ENCODE measurements around the genes EFCAB11 and PSMC1.

DNA sequence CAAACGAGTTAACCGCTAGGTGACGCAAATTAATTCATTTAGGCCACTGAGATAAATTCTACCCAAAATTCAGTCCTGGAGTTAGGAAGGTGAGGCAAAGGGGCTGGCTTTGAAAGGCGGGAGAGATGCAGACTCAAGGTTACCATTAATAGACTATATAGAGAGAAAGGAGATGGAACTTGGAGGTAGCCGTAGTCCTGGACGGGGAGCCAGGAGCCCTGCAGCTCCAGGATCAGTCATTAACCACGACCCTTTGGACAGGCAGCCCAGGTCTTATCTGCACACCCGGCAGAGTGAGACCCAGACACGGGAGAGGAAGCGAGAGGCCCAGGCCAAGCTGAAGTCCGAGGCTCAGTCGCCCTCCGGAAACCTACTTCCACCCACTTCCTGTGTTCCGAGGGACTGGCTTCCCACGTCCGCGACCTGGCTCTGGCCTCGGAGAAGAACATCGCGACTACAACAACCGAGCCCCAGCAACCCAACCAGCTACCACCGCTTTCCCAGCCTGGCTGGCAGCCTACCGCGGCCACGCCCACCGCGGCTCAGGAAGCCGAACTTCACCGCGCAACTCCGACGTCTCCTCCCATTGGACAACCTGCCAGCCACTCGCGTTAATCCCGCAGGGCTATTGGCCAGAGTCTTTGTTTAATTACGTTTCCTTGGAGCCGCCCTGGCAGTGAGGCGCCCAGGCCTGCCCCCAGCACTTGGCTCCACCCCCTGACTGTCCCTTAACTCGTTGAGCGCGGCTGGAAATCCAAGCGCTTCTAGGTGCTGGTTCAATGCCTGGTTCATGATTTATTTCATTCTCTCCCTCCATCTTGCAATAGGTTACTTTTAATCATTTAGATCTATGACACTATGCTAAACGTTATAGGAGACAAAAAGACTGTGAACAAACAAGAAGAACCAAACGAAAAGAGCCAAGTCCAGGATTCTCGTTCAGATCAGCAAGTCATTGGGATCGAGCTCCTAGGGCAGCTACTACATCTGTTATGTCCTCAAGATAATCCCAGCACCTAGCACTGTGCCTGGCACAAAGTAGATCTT is at the start of gene EFCAB11:
TSS of gene EFCAB11 (minus strand) at position 519 of the 1,047 bp plus-strand sequence.
- PRO-cap = bidirectional peak, plus-strand start at position 303 of the sequence, minus-strand start at position 372 of the sequence; bidirectional peak, plus-strand start at position 731 of the sequence, minus-strand start at position 484 of the sequence; unidirectional peak, plus-strand start at position 950 of the sequence

- PRO-cap = no peak
Measured at GRCh38 chr14:89957321-89957802, 1.6 kb downstream of the TDP1 start.

- PRO-cap = bidirectional peak, plus-strand start at chr14:90256617, minus-strand start at chr14:90256479
Measured at GRCh38 chr14:90256341-90256915, at the start of gene PSMC1. TSS of gene PSMC1 (plus strand) at chr14:90256553.

- PRO-cap = no peak
Measured at GRCh38 chr14:90278657-90278987, 22.3 kb downstream of the PSMC1 start.

GRCh38 chr14:90292273-90292714 is 35.9 kb downstream of the PSMC1 start:
- PRO-cap = no peak

GRCh38 chr14:90383607-90384472 is 13.0 kb upstream of the CALM1 start:
- PRO-cap = bidirectional peak, plus-strand start at chr14:90383939, minus-strand start at chr14:90383798; bidirectional peak, plus-strand start at chr14:90384214, minus-strand start at chr14:90384157; bidirectional peak, plus-strand start at chr14:90384367, minus-strand start at chr14:90384317

- PRO-cap = unidirectional peak, plus-strand start at chr14:90407218
Measured at GRCh38 chr14:90406183-90407302, 9.7 kb downstream of the CALM1 start.

- PRO-cap = no peak
Measured at GRCh38 chr14:90553669-90554882, 157.2 kb downstream of the CALM1 start.

GRCh38 chr14:90630247-90630942 is 185.8 kb downstream of the TTC7B start:
- PRO-cap = bidirectional peak, plus-strand start at chr14:90630646, minus-strand start at chr14:90630462

GRCh38 chr14:90675302-90675805 is 140.9 kb downstream of the TTC7B start:
- PRO-cap = no peak

DNA sequence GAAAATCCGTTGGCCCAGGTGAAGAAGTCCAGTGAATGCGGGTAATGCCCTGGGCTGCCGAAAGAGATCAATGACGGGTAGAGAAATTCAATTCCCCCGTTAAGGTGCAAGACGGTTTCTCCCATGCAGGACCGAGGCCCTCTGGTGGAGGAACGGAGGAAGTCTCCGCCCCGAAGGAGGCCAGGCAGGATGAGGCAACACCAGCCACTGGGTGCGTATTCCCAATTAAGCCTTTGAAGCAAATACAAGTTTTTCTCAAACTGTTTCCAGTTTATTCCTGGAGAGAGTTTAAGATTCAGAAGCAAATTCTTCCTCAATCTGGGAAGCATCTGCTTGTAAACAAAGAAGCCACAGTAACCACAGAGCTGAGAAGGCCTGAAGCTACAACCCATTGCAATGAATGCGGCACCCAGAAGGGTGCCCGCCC is 118.6 kb downstream of the TTC7B start:
- PRO-cap = no peak

DNA sequence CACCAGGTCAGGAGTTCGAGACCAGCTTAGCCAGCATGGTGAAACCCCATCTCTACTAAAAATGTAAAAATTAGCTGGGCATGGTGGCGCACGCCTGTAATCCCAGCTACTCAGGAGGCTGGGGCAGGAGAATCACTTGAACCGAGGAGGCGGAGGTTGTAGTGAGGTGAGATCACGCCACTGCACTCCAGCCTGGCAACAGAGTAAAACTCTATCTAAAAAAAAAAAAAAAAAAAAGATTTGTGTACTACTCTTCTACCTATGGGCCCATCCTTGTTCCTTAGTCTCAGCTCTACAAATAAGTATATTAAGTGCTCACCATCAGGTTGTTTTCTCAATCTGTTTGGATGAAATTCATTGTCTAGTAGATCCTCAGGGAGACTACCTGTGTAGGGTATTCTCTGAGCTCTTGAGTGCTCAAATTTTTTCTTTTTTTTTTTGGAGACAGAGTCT is 37.5 kb downstream of the RPS6KA5 start:
- PRO-cap = no peak

DNA sequence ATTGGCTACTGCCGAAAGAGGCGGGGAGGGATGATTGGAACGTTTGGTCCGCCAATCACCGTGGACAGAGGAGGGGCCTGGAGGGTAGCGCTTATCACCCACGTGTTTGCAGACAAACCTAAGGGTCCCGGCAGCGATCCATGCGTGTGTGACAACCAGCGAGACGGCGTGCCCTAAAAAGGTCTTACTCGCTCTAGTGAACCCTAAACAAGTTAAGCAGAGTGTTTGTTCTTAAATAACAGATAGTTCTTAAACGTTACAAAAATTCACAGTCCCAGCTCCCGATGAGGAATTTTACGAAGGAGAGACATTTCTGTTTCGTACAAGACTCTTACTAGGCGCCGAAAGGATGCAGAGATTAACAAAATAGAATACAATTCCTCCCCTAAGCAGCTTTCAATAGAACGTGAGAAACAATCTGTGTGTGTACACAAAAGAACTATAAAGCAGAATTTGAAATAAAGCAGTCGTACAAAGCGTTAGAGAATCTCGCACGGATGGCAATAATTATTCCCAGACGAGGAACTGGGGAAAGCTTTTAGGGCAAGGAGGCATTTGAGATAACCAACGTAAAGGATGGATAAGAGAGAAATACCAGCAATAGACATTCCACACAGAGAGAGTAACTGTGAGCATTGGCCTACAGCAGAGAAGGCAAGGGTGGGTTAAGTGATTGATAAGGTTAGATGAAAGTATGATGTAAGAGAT is 753 bp upstream of the RPS6KA5 start:
- PRO-cap = unidirectional peak, plus-strand start at position 121 of the sequence

DNA sequence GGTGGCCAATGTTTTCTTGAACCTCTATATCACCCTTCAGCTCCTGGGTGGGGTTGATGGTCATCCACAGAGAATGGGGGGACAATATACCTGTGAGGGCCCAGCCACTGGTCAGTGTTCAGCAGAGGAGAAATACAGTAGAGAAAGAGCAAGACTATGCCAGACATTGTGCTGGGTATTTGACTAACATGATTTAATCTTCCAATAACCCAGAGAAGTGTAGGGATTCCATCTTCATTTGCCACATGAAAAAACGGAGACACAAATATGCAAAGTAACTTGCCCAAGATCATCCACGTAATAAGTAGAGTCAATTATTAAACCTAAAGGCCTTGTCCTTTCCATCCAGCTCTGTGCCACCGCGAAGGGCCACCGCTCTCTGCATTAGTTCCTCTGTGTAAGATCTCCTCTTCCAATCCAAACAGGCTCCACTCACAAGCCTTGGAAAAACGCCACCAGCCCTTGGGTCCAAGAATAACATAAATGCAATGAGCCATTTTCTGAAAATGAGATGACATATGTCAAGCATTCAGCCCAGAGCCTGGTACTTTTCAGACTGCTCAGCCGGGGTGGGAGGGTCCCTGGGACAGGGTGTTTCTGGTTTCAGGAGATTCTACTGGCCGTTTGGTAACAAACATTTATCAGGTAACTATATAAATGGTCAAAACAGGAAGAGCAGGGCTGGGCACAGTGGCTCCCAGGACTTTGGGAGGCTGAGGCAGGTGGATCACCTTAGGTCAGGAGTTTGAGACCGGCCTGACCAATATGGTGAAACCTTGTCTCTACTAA is 29.9 kb downstream of the DGLUCY start:
- PRO-cap = no peak

GRCh38 chr14:91324667-91325087 is 80.2 kb upstream of the GPR68 start:
- PRO-cap = no peak

GRCh38 chr14:91374390-91375360 is 42.9 kb downstream of the CCDC88C start:
- PRO-cap = no peak

- PRO-cap = no peak
Measured at GRCh38 chr14:91377879-91378322, 39.7 kb downstream of the CCDC88C start.

DNA sequence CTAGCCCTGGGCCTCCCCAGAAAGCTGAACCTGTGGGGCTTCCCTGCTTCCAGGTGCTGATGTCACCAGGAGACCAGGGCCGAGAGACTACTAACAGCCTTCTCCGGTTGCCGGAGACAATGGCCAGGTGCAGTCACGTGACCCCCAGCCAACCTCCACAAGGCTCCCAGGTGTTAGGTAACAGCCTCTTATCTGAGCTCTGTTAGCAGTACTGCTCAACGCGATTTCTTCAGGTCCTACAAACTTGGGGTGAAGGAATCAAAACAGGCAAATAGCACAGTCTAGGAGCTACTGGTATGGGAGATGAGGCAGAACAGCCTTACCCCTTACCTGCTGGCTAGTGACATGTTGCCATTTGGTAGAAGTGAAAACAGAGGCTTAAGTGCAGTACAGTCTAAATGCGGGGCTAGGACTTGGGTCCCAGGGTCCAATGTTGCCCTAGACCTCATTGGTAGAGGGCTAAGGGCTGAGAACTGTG is 3.9 kb downstream of the CCDC88C start:
- PRO-cap = no peak

GRCh38 chr14:91418434-91419515 is 1.2 kb upstream of the CCDC88C start:
- PRO-cap = unidirectional peak, minus-strand start at chr14:91418526

DNA sequence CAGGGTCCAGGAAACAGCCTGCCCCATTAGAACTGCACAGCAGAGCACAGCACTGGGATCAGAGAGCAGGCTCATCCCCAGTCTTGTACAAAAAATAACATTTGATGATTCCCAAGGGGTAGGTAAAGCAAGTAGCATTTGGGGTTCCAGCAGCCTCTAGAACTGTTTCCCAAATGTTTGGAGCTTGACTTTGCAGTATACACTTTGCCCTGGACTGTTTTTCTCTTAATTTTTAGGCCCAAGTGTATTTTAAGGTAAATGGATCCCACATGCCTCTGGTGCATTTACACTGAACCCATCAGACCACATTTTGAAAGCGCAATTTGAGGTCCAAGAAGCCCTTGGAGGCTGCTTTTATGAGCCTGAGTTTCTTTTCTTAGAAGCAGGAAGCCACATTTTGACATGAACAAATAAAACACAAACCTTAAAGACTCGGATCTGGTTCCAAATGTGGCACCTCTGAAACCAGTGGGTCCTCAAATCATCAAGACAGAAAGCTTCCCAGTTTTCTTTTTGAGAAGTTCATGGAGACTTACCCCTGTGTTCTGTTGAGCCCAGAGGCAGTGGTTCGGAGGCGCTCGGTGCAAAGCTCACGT is 512 bp downstream of the TC2N start:
- PRO-cap = no peak